RPMI7951 (cell line): Measurements from ENCODE around the gene GLMP.

GRCh38 chr1:156199895-156200572, 6.1 kb downstream of the SLC25A44 start:
- RAMPAGE, long total RNA = no peak

DNA sequence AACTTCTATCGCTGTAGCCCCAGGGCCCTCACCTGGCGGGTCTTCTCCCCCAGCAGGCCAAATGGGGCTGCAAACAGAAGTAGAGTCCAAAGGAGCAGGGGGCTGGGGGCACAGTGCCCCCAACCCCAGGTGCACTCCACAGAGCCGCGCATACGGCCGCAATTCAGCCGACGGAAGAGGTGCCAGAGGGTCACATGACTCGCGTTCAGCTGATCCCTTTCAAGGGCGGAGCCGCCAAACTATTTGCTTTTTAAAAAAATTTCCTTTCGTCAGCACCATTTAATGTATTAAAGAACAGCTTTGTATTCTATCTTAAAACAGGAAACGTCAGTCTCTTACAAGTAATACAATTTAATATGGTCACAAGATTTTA, at the start of gene GLMP:
Gene GLMP, minus strand, starts transcription at position 186 of the 373 bp plus-strand sequence.
- RAMPAGE, long total RNA = start-site peak on the minus strand centred at position 174 of the sequence, 11 bp wide, 69 and 69 reads in 2 replicates

- RAMPAGE, long total RNA = no peak
Observed at GRCh38 chr1:156385669-156386120, 16.7 kb downstream of the RHBG start.

DNA sequence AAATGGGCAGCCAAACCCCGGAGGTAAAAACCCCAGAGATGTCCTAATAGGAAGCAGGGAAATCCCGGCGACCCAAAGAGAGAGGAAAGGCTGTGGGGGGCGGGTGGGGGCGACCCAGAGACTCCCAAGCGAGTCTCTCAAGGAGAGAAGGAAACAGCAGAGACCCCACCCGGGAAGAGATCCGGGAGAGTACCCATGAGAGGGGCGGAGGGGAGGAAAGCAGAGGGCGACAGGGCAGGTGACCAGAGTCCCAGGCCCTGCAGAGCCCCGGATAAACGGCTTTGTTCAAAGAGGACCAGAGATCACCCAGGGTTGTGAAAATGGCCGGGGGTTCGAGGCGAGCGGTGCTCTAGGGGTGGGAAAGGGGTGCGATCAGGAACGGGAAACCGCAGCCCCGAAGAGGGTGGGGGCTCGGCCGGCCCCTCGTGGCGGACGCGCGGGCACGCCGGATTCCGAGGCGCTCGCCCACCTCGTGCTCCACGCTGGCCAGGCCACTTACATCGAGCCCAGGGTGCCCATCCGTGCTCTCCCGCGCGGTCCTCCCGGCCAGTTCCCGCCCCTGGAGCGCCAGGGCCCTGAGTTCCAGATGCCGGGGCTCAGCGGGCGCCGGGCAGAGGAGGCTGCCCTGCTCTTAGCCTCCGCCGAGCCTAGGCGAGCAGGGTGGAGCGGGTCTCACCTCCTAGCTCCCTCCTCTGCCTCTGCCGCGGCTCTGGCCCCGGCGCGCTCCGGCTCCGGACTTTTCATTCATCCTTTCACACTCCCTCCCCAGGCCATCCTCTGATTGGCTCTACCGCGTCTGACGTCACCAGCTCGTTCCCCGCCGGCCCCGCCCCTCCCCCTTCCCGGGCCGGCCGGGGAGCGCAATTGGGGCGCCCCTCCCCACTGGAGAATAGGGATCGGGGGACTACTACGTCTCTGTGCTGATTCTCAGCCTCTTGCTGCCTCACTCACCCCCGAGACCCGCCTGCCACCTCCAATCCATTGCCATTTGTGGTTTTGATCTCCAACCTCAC, 52.4 kb downstream of the RHBG start:
- RAMPAGE, long total RNA = no peak

DNA sequence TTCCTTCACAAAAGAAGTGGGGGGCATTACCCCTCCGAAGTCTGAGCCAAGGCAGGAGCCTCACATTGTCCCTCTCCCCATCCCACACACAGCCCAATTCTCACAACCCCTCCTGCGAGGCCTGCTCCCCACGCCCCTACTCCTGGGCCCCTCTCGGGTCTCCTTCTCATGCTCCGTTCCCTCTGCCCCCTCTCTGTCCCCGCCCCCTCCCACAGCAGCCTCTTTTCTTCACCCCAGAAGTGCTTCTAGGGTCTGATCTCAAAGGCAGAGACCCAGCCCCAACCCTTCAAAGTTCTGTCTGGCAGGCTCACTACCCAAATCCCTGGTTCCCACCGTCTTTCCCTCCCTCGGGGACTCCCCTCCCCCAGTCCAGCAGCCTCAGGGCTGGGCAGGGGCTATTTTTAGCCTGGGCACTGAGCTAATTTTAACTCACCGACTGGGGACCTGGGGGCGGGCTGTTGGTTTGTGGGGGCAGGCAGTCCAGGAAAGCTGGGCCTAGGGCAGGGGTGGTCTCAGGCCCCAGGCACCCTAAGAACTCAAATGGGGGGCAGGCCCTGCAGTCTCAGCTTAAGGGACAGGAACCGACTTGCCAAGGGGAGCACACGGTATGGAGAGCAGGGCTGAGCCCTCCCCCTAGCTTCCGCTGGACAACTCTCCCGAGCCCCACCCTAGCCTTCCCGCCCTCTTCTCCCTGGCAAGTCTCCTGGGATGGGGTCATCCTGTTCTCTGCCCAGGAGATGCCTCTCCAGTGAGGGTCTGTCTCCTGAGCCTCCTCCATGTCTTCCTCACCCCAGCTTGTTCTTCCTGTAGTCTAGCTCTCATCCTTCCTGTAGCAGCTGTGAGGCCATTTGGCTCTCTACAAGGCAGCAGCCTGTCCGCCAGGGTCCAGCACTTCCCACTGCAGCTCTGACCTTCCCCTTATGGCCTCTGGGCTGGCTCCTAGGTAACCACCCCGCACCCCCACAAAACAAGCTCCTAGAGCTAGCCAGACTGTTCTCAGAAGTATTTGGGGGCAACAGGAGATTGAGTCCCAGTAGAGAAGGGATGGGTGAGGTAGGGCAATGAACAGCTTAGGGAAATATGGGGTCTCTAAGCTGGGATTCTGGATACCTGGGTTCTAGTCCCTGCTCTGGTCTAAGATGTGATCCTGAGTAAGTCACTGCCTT, 10.1 kb downstream of the MEF2D start:
- RAMPAGE, long total RNA = no peak

DNA sequence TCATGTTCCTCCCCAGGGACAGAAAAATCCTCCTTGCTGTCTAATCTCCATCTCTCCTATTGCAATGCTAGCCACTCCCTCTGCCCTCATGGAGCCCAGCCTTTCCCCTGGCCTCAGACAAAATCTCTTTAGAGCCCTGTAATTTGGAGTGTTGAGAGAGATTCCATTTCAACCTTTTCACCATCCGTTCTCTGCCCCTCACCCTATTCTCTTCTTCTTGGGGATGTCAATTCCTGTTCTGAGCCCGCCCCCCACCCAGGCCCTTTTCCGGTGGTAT, 306 bp upstream of the HAPLN2 start:
- RAMPAGE, long total RNA = no peak

GRCh38 chr1:156659723-156661216, 16.9 kb downstream of the NES start:
- RAMPAGE, long total RNA = no peak

DNA sequence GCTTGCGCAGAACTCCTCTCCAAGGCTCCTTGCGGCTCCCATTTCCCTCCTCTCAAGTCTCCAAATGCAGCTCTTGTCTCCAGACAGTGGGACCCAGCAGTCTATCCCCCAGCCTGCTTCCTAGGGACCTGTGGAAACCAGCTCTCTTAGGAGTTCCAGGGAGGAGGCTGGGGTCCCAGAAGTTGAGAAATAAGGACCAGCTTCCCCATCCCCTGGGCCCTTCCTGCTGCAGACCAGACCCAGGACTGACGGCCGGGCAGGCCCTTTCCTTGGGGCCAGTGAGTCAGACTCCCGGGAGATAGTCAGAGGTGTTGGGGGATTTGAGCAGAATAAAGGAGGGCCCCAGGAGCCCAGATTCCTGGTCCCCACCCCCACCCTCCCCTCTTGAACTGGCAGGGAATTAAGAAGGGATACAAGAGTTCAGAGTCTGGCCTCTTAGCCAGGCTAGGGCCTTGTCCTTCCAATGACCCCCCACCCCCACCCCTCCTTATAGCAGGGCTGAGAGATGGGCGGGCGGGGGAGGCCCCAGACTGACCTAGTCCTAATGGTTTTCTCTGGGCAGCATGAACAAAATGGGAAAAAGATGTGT, 5.5 kb upstream of the CRABP2 start:
- RAMPAGE, long total RNA = no peak

GRCh38 chr1:156743529-156743983, 2.7 kb upstream of the MRPL24 start:
- RAMPAGE, long total RNA = no peak

GRCh38 chr1:156806587-156806943, 10.1 kb downstream of the SH2D2A start:
- RAMPAGE, long total RNA = no peak

- RAMPAGE, long total RNA = no peak
Observed at GRCh38 chr1:156813599-156814690, 2.7 kb downstream of the SH2D2A start.

DNA sequence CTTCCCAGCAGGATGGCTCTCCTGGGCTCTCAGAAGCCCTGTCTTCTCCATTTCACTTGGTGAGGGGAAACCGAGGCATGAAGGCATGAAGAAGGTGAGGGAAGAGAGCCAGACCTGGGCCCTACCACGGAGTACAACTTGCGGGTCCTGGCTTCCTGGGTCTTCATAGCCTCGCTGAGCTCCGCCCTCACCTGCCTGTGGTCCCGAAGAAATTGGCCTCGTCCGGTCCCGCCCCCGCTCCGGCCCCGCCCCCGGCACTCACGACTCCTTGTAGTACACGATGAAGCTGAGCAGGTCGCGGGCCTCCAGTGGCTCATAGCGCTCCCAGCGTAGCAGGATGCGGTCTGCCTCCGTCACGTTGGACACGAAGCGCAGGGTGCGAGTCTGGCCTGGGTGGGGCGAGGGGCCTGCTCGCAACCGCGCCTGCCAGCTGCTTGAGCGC, 10.2 kb downstream of the INSRR start:
- RAMPAGE, long total RNA = no peak

GRCh38 chr1:157033109-157033510, 12.4 kb downstream of the ARHGEF11 start:
- RAMPAGE, long total RNA = no peak

GRCh38 chr1:157033511-157034234, 11.9 kb downstream of the ARHGEF11 start:
- RAMPAGE, long total RNA = no peak

- RAMPAGE, long total RNA = no peak
Observed at GRCh38 chr1:157045031-157045241, 606 bp downstream of the ARHGEF11 start.

GRCh38 chr1:157119924-157120549, 18.2 kb downstream of the ETV3 start:
- RAMPAGE, long total RNA = no peak

DNA sequence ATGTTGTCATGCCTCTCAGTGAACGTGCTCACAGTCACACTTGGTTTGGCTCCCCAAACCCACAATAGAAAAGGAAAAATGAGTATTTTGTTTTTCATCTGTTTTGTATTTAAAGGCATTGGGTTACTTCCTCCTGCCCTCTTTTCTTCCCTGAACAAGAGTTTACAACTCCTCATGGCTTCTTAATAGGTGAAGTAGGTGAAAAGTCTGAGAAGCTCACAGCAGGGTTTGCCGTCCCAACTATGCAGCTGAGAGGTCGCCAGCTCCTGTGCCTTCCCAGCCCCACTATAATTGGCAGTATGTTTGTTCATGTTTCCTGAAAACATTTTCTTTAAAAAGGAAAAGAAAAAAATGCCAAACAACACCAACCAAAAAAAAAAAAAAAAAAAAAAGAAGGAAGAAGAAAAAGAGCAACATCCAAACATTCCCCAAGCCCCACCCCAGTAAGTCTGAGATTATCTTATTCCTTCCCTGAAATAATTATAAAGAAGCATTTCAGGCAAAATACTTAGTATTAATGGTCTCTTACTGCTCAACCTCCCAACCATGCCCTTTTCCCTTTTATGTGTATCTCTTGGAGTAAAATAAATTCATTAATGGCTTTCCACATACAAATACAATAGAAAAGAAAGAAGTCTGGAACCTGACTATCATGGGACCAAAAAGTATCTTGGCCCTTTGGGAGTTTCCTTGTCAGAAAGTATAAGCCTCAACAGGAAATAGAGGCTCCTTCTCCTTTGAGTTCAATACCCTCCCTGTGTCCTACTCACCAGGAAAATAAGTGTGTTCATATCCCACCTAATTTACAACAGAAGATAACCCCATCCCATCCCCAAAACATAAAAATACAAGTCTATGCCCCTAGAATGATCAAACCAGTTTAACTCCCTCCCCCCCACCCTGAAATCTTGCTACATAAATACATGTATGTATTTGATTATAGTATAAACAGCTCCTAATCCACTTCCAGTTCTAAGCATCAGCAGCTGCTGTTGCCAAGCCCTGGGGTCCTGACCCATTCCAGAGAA, 14.0 kb downstream of the ETV3 start:
- RAMPAGE, long total RNA = no peak

DNA sequence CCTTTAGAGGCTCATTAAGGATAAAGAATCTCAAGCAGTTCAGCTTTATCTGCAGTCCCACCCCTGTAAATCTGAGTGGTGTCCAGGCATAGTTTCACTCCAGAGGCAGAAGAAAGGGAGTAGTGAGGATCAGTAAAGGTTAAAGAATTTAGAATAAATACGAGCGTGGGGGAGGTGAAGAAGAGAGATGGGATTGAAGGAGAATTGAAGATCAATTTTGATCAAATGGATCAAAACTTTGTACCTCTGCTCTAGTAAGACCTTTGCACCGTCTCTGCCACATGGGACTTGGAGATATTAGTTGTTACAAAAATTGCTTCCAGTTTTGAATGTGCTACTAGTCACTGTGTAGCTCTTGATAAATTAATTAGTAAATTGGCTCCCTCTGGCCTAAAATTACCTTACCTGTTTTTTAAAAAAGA, 1.1 kb upstream of the ETV3 start:
- RAMPAGE, long total RNA = no peak

GRCh38 chr1:157153857-157154281, 15.7 kb upstream of the ETV3 start:
- RAMPAGE, long total RNA = no peak

- RAMPAGE, long total RNA = no peak
Observed at GRCh38 chr1:157695080-157695896, 5.3 kb downstream of the FCRL3 start.